Zone of skin (tissue), 1 donor: Measurements from ENCODE around the genes TMEM80, GATD1, KRTAP5-3 and KRTAP5-6.

- RRBS, result under 1% methylated on average over 62 of the region's 118 CpGs
Measured at GRCh38 chr11:695473-696423, at the start of gene TMEM80. TMEM80 (plus strand) TSS chr11:695816.

GRCh38 chr11:702717-703223 is 3.3 kb upstream of the EPS8L2 start:
- RRBS, result no CpG with 5 or more reads among the region's 19 CpGs

DNA sequence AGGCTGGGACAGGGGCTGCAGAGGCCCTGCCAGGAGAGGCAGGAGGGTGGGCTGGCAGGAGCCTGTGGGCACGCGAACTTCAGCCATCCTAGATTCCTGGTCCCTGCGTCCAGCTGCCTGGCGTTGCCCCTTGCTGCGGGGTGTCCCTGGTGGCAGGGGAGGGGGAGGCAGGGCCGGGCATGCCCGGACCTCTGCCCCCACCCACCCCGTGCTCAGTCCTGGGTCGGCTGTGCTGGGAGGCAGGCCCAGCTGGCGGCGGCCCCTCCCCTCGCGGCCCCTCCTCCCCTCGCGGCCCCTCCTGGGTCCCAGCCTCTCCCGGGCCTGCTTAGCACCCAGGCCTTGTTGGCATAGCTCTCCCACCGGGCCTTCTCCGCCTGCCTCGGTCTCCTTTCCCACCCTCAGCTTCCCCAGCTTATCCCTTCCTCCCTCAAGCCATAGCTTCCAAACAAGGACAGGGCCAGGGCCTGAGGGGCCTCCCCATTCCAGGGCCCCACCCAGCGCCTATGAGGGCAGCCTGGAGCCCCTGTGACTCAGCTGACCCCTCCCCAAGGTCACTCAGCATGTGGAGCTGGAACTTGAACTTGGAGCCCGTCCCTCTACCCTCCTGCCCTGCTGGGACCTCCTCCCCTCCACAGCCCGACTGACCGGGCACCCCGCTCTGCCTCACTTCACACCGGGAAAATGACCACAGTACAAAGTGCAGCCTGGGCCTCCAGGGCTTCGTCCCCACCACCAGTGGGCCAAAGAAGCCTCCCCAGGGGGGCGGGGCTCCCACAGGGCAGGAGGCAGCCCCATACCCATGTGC is 1.0 kb downstream of the EPS8L2 start:
- RRBS, result 7% methylated on average over 4 of the region's 27 CpGs

- RRBS, result 1% methylated on average over 41 of the region's 79 CpGs
Measured at GRCh38 chr11:777329-777876, at the start of gene GATD1. GATD1 (minus strand) TSS chr11:777487.

- RRBS, result 2% methylated on average over 6 of the region's 23 CpGs
Measured at GRCh38 chr11:829886-830130, 2.1 kb downstream of the CRACR2B start.

DNA sequence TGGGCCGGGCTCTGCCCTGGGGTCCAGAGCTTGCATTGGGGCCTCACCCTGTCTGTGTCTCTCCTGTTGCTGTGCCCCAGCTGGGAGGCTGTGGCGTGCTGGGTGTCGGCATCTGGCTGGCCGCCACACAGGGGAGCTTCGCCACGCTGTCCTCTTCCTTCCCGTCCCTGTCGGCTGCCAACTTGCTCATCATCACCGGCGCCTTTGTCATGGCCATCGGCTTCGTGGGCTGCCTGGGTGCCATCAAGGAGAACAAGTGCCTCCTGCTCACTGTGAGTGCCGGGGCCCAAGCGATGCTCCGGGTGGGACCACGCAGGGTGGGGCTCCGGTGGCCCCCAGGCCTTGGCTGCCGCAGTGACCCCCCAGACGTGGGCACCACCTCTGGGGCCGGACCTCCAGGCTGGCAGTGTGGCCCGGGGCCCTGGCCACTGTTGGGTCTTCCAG is 19.8 kb downstream of the TSPAN4 start:
- RRBS, result 64% methylated on average over 8 of the region's 21 CpGs

- RRBS, result 76% methylated on average over 10 of the region's 43 CpGs
Measured at GRCh38 chr11:1074722-1075798, 38.5 kb upstream of the MUC6 start.

- RRBS, result 21% methylated on average over 3 of the region's 28 CpGs
Measured at GRCh38 chr11:1150713-1151471, 6.9 kb upstream of the MUC5AC start.

- RRBS, result no CpG with 5 or more reads among the region's 8 CpGs
Measured at GRCh38 chr11:1205800-1206036, 17.1 kb upstream of the MUC5B start.

GRCh38 chr11:1220722-1221297 is 2.1 kb upstream of the MUC5B start:
- RRBS, result 41% methylated on average over 2 of the region's 23 CpGs

- RRBS, result no CpG with 5 or more reads among the region's 23 CpGs
Measured at GRCh38 chr11:1513324-1514218, 27.0 kb upstream of the MOB2 start.

DNA sequence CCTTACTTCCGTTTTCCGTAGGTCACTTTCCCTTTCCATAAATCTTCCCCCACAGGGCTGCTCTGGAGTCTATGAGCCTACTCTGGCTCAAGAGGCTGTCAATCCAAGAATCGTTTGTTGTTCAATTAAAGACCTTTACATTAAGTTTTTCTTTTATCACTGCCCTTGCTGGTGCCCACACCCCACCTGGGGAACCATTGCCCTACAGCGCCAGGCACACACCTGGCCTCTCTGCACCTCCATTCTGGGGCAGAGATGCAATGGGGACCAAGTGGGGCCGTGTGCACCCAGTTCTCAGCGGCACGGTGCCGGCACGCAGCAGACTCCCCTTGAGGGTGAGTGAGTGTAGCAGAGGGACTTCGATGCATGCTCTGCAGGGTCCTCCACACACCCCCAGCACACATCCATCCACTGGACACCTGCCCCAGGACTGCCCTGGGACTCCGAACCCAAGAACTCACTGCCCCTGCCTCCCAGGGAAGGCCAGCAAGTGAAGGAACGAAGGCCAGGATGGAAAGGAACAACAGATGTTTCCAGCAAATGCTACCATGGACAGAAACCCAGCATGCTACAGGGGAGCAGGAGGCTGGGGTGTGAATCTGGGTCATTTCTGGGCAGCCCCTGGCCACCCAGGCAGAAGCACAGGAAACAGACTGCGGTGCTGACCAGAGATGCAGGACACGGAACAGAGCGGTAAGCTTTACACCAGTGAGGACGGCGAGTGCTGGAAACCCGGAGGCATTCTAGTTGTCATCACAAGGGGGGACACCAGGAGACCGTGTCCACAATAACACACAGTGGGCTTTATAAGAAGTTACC is 32.5 kb upstream of the MOB2 start:
- RRBS, result no CpG with 5 or more reads among the region's 19 CpGs

GRCh38 chr11:1522192-1522645 is 35.6 kb upstream of the MOB2 start:
- RRBS, result no CpG with 5 or more reads among the region's 7 CpGs

- RRBS, result no CpG with 5 or more reads among the region's 17 CpGs
Measured at GRCh38 chr11:1569066-1569958, 2.8 kb downstream of the DUSP8 start.

- RRBS, result 14% methylated on average over 2 of the region's 20 CpGs
Measured at GRCh38 chr11:1570756-1571368, 1.2 kb downstream of the DUSP8 start.

DNA sequence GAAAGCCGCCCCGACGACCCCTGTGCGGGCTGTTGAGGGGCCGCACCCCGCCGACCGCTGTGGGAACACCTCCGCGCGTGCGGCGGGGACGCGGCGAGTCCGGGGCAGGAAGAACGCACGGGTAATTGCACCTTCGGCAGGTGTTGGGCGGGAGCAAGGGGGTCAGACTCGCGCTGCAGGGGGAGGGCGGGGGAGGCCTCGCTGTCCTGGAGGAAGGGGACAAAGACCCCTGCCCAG is 795 bp upstream of the DUSP8 start:
- RRBS, result no CpG with 5 or more reads among the region's 25 CpGs

DNA sequence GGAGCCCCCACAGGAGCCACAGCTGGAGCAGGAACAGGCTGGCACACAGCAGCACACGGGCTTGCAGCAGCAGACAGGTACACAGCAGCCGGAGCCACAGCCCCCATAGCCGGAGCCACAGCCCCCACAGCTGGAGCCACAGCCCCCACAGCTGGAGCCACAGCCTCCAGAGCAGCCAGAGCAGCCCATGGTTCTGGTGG is 166 bp downstream of the KRTAP5-3 start:
- RRBS, result no CpG with 5 or more reads among the region's 3 CpGs

GRCh38 chr11:1608397-1608725 is at the start of gene KRTAP5-3:
KRTAP5-3 (minus strand) TSS chr11:1608463.
- RRBS, result no CpG with 5 or more reads among the region's 4 CpGs

GRCh38 chr11:1682280-1682941 is 14.6 kb upstream of the KRTAP5-6 start:
- RRBS, result no CpG with 5 or more reads among the region's 11 CpGs

DNA sequence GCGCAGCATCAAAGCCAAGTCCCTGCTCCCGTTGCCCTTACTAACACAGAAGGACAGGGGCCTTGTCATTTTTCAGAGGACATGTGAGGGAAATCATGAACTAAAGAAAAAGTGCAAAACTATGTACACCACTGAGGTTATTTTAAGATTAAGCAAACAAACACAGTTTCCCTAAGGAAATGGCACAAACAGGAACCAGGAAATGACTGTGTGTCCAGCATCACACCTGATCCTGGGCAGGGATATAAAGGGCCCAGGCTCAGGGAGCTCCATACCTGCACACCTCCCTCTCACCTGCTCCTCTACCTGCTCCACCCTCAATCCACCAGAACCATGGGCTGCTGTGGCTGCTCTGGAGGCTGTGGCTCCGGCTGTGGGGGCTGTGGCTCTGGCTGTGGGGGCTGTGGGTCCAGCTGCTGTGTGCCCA is at the start of gene KRTAP5-6:
Gene KRTAP5-6, plus strand, starts transcription at position 283 of the 427 bp plus-strand sequence.
- RRBS, result no CpG with 5 or more reads among the region's 3 CpGs